Measurements from ENCODE around the genes HPF1 and GALNTL6.

GRCh38 chr4:169757399-169758181, at the start of gene HPF1:
Gene HPF1 (minus strand): TSS chr4:169757944.
- PRO-cap = bidirectional peak, plus-strand start at chr4:169758063, minus-strand start at chr4:169757944
- RAMPAGE, long total RNA = start-site peak on the minus strand at chr4:169757907-169757948, 65 and 95 reads in 2 replicates

DNA sequence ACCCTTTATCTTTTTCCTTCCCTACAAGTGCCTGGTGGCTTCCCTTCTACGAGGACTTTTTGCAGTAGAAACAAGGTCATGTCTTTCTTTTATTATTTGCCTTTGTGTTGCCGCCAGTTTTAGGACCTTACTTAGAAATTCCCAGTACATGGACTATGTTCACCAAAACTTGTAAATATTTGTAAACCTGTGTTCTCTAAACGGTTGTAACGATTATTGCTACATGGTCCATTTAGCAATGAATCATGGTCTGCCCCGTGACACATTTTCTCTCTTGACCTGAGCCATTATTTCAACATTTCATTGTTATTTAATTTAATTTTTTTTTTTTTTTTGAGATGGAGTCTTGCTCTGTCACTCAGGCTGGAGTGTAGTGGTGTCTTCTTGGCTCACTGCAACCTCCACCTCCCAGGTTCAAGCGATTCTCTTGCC, 110.6 kb downstream of the MFAP3L start:
- PRO-cap = no peak
- RAMPAGE, long total RNA = no peak

DNA sequence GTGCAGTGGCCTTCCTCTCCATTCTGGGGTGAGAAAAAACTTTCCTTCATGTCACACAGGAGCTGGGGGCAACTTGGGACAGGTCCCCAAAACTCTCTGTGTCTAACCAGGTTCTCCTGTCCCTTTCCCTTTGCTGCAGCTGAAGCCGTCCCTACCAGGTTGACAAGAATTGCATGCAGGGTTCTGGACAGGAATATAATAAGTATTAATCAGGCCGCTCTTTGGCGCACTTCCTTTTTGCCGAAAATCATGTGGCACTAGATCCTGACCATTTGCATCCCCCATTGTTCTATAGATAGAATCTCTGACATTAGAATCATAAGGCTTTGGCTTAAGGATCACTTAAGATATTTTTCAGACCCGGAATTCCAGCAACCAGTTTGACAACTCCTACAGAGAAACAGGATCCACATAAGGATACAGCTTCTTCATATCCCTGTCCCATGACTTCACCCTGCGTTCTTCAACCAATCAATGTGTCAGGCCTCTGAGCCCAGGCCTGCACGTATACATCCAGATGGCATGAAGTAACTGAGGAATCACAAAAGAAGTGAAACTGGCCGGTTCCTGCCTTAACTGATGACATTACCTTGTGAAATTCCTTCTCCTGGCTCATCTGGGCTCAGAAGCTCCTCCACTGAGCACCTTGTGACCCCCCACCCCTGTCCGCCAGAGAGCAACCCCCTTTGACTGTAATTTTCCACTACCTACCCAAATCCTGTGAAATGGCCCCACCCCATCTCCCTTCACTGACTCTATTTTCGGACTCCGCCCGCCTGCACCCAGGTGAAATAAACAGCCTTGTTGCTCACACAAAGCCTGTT, 85.1 kb downstream of the MFAP3L start:
- PRO-cap = no peak
- RAMPAGE, long total RNA = no peak

GRCh38 chr4:169975192-169975471, 51.1 kb downstream of the MFAP3L start:
- PRO-cap = no peak
- RAMPAGE, long total RNA = no peak

- PRO-cap = no peak
- RAMPAGE, long total RNA = no peak
Observed at GRCh38 chr4:170039864-170040186, 13.6 kb upstream of the MFAP3L start.

- PRO-cap = no peak
- RAMPAGE, long total RNA = no peak
Observed at GRCh38 chr4:170091461-170091776, 1.7 kb upstream of the AADAT start.

DNA sequence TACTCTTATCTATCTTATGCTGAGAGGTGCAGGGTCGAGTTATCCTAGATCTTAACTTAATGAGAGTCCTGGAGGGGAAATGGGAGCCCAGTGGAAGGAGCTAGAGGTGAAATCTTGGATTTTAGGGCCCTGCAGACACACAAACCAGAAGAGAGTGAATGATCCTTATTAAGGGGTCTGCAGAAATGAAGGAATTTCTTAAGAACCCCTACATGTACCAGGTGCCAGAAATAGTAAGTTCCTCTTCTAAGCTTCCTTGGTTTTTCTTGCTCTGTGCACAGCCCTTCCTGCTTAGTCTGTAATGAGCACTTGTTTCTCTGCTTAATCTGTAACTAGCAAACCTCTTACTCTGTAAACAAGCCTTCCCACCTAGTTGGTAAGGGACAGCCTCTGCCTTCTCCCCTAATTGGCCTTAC, 136.3 kb upstream of the AADAT start:
- PRO-cap = no peak
- RAMPAGE, long total RNA = no peak

DNA sequence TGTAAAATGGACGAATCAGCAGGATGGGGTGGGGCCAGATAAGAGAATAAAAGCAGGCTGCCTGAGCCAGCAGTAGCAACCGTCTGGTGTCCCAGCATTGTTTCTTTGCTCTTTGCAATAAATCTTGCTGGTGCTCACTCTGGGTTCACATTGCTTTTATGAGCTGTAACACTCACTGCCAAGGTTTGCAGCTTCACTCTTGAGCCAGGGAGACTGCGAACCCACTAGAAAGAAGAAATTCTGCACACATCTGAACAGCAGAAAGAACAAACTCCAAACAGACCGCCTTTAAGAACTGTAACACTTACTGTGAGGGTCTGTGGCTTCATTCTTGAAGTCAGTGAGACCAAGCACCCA, 769.2 kb upstream of the GALNTL6 start:
- PRO-cap = no peak
- RAMPAGE, long total RNA = no peak

- PRO-cap = no peak
- RAMPAGE, long total RNA = no peak
Observed at GRCh38 chr4:171473581-171473831, 339.7 kb upstream of the GALNTL6 start.

DNA sequence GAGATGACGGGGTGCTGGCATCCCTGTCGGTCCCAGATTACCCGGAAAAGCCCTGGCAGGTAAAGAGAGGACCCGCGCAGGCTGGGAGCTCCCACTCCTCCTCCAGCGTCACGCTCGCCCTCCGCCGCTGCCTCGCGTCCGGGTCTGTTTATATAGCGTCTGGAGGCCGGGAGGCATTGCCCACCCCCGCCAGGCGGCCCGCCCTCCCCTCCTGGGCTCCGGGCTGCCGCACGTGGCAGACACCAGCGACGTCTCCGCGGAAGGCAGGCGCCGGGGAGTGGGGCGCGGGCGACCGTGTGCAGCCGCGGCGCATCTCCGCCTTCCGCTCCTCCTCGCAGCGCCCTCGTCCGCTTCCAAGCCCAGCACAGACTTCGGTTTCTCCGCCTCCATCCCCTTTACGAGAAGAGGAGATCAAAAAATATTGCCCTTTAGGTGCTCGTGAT, at the start of gene GALNTL6:
Gene GALNTL6 (plus strand): TSS at position 236 of the 443 bp plus-strand sequence.
- PRO-cap = no peak
- RAMPAGE, long total RNA = no peak

DNA sequence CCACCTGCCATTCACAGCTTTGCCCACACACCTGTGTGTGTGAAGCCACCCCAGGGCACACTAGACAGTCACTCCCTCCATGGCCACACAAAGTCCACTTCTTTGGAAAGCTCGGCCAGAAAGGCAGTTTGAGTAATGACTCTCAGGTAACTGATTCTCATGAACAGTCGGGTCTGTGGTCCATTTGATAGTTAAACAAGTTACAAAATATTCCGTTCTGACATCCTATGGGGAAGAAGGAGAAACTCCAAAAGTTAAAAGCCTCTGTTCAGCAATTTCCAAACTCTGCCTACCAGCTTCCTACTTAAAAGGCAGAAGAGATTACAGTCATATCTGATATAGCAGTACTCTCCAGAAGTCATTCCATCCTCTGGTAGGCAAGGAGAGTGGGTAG, 205.0 kb upstream of the GALNT7 start:
- PRO-cap = no peak
- RAMPAGE, long total RNA = no peak

DNA sequence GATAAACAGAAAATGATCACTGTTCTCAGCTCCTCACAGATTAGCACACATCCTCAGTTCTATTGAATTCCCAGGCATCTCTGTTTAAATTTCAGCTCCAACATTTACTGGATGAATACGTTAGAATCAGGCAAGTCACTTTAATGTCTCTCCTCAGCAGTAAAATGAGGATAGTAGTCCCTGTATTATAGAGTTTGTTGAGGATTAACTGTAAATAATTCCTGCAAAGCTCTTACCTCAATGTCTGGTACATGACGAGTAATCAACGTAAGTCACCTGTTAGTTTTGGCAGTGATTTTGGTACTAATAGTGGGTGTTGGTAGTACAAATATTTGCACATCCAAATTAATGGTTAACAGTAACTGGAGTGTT, 189.8 kb upstream of the GALNT7 start:
- PRO-cap = no peak
- RAMPAGE, long total RNA = no peak

DNA sequence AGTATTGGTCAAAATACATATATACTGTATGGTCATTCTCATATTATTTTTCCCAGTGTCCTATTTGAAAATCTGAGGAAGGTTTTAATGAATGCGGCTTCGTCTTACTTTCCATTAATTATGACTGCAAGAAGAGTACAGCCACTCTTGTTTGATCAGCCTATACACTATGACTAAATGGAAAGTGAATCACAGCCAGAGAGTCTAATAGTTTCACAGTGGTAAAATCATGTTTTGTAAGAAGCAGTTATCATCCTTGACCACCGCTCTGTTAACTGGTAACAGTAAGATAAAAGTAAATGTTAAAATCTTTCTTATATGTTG, 13.1 kb downstream of the GALNT7 start:
- PRO-cap = no peak
- RAMPAGE, long total RNA = no peak

DNA sequence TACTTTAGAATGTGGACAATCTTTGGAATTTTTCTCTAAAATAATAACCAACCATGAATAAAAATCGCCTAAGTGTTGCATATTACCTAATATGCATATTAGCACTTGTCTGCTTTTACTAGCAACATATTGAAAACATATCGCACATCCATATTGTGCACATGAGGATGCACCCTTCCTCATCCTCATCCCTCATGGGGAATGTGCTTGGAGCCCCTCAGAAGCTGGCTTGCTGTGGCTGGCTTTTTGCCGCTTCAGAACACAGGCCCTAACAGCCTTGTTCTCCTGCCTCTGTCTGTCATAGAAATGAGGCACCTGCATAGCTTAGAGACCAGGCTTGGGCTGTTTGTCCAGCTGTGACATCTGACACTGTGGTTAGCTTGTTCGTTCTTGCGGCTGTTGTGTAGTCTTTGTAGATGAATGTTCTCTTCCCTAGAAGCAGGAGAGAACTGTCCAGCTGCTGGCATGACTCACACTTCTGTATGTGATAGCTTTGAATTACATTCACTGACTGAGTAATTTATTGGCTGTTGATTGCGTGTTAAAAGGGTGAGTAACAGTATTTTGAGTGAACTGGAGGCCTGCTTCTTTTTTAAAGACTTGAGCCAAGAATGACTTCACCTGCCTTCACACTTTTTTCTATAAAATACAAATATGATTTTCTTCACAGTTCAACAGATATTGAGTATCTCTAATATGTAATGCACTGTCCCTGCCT, 81.9 kb downstream of the HMGB2 start:
- PRO-cap = no peak
- RAMPAGE, long total RNA = no peak

- PRO-cap = no peak
- RAMPAGE, long total RNA = no peak
Observed at GRCh38 chr4:173331412-173332581, 2.4 kb downstream of the HMGB2 start.

- PRO-cap = no peak
- RAMPAGE, long total RNA = no peak
Observed at GRCh38 chr4:173507788-173508887, 21.9 kb downstream of the HAND2 start.

DNA sequence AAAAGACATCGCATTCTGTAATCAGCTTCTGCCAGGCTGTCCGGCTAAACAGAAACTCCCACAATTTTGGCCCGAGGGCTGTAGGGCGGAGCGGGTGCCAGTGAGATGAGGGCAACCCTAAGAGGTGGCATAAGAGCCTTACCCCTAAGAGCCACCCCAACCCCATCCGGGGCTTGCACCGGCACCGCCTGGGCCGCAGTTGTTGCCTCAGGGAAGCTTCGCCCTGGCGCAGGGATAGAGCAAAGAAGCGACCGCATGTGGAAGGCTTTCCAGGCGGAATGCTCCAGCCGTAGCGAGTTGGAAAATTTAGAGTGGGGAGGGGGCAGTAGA, 8.3 kb downstream of the HAND2 start:
- PRO-cap = no peak
- RAMPAGE, long total RNA = no peak

DNA sequence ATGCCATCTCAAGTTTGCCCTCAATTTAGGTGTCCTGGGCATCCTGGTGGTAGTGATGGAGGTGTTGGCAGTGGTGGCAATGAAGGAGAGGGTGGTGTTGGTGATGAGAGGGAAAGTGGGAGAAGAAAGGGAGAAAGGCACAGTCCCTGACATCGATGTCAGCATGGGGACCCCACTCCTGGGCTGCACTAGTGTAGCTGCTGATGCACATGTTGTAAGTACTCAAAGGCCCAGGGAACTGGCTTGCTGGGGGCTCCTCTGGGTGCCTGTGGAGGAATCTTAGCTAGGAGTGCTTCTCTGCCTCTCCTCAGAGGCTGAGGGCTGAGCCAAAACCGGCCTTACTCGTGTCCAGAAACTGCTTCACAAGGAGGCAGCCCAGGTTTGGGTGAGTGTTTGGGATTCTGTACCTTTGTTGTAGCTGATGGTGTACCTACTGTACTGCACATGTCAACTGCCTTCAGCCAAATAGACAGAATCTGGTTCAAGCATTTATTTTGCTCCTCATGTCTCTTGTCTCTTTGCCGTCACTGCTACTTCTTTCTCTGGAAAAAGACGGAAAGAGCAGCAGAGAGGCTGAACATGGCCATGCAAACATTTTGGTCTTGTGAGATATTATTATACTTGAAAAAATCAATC, 3.1 kb upstream of the HAND2 start:
- PRO-cap = no peak
- RAMPAGE, long total RNA = no peak

DNA sequence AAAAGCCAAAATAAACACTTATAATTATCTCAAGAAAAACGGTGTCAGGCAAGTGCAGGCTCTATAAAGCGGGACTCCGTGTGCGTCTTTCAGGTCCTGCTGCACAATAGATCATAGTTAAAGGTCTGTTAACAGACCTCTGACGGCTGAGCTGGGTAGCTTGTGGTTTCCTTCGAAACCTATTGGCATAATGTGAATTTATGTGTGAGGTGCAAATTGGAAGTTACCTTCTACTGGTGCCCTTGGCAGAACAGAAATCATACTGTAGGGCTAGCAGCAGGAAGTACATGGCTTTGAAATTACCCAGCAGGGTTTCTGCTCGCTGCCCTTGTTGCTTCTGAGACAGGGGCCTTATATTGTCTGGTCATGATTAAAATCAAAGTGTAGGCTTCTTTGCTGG, 216.4 kb upstream of the HAND2 start:
- PRO-cap = no peak
- RAMPAGE, long total RNA = no peak

- PRO-cap = no peak
- RAMPAGE, long total RNA = no peak
Observed at GRCh38 chr4:173989082-173989398, 294.4 kb downstream of the FBXO8 start.